Measurements from ENCODE around the genes GCH1, SOCS4 and AP5M1.

- PRO-cap, result no peak
- RAMPAGE, long total RNA, result no peak
Observed at GRCh38 chr14:54776098-54776774, 126.4 kb downstream of the GCH1 start.

- PRO-cap, result unidirectional peak, minus-strand start at chr14:54902826
- RAMPAGE, long total RNA, result no peak
Observed at GRCh38 chr14:54902579-54903522, at the start of gene GCH1. Gene GCH1, minus strand, starts transcription at chr14:54902826.

DNA sequence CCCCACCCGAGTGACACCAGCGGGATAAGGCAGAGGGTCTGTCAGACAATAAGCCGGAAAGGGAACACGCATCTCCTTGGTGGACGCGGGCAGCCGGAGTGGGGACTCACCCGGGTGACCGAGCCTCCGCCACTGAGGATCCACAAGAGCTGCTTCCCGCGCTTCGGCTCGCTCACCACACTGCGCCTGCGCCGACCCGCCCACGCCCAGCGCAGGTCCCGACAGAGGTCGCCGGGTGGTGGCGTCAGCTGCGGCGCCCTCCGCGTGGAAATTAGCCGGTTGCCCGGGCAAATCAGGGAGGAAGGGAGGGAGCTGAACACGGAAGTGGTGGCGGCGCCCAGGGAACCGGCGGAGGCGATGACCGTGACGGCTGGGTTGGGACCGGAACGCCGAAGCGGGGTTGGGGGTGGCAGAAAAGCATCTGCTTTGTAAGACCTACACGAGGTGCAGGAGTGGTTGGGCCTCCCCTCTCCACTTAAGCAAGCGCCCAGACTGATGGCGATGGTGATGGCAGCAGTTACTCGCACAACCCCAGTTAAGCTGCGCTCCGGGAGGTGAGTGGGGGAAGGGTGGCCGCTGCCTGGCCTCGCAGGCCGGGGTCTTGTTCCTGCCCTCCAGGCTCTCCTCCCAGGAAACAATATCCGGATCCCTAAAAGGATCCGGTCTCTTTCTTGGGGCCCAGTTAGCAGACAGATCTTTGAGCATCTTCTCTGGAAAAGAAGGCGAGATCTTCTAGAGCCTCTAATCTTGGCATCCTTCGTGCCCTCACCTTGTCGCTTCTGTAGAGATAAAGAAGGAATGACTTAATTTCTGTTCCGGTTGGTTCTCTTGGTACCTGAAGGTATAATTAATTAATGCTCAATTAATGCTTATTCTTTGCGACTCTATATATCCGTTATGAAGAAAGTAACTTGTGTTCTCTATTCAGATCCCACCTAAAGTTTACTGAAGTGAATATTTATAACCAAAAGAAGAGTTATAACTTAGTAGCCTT lies at the start of gene SOCS4:
Gene SOCS4, plus strand, starts transcription at position 319 of the 994 bp plus-strand sequence.
- PRO-cap, result bidirectional peak, plus-strand start at position 295 of the sequence, minus-strand start at position 182 of the sequence
- RAMPAGE, long total RNA, result start-site peak on the minus strand centred at position 156 of the sequence, 29 bp wide, 41 reads; start-site peak on the plus strand centred at position 347 of the sequence, 65 bp wide, 398 reads

- PRO-cap, result no peak
- RAMPAGE, long total RNA, result no peak
Observed at GRCh38 chr14:55052249-55053017, 986 bp downstream of the MAPK1IP1L start.

DNA sequence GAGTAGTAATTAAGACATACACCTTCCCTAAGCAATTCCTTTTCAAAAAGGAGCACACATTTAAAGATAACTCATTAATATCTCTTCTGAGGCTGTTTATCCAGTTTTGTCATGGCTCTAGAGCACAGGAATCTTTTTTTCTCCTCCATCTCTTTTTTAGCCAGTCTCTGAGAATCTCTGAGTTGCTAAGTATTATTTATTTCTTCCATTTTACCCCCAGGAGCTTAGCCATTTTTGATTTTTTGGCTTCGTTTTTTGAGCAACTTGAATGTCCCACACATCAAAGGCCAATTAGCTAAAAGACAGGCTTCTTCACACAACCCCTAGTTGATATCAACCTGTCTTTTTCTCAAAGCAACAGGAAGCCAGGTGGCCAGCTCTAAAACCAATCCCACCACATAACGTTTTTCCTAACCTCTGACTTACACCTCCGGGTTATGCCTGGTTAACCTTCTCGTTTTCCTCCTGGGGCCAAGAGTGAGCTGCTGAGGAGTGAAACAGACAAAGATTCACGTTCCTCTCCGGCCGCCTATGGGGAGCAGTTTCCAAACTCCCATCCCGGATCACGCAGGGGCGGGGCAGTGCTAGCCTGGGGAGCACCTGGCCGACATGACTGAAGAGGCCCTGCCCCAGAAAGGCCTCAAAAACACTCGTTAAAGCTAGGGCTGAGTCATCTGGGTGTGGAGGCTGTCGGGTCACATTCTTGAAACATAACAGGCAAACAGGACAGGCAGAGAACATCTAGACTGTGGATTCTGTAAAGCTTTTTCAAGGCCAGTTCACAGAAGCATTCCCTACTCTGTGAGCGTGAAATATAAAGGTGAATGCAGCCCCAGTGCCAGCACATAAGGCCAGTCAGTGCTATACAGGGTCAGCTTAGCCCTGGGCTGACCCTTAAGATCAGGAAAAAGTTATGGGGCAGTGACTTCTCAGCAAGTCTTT lies 26.1 kb upstream of the LGALS3 start:
- PRO-cap, result bidirectional peak, plus-strand start at position 711 of the sequence, minus-strand start at position 615 of the sequence
- RAMPAGE, long total RNA, result no peak

GRCh38 chr14:55103657-55104600 lies 25.1 kb upstream of the LGALS3 start:
- PRO-cap, result no peak
- RAMPAGE, long total RNA, result no peak

GRCh38 chr14:55212541-55212966 lies 21.2 kb upstream of the DLGAP5 start:
- PRO-cap, result no peak
- RAMPAGE, long total RNA, result no peak

DNA sequence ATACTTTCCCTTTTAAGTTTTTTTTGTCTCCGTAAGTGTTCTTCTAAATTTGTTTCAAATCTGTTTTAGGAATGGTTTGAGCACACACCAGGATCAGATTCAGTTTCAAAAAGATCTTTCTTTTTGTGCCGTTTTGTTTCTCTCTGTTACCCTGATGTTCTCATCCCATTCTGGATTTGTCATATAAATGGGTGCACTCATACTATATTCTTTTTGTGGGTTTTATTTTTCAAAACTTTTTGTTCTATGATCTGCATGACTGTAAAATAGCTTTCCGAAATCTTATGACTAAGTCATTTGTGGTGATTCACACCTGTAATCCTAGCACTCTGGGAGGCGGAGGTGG lies 59.0 kb downstream of the FBXO34 start:
- PRO-cap, result no peak
- RAMPAGE, long total RNA, result no peak

DNA sequence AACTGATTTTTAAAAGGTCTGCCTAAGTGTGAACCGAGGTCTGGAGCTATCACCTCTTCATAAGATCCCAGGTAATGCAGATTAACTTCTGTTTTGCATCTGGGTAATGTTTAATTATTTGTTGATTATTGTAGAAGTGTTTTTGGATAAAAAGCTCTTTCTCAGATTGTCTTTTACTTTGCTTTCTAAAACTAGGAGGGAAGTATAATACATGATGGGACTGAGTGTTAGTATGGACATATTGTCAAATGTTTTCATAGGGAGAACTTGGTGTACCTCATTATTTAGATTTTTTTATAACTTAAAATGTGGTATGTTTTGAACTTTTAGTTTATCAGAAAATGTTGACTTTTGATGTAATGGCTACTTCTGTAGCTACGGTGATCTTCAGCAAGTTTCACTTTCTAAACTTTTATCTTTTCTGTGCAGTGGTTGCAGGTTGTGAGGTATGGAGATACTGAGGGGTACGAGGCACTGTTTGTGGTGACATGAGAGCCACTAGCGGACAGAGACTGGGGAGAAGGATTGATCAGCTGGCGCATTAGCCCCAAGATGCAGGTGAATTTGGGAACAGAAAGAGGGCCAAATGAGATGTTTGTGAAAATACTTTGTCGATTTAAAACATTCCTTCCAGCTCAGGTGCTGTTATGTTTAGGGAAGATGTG lies 61.3 kb downstream of the FBXO34 start:
- PRO-cap, result no peak
- RAMPAGE, long total RNA, result no peak

GRCh38 chr14:55352078-55352501 lies 59.5 kb downstream of the ATG14 start:
- PRO-cap, result no peak
- RAMPAGE, long total RNA, result no peak

- PRO-cap, result no peak
- RAMPAGE, long total RNA, result no peak
Observed at GRCh38 chr14:55374257-55374558, 37.4 kb downstream of the ATG14 start.

DNA sequence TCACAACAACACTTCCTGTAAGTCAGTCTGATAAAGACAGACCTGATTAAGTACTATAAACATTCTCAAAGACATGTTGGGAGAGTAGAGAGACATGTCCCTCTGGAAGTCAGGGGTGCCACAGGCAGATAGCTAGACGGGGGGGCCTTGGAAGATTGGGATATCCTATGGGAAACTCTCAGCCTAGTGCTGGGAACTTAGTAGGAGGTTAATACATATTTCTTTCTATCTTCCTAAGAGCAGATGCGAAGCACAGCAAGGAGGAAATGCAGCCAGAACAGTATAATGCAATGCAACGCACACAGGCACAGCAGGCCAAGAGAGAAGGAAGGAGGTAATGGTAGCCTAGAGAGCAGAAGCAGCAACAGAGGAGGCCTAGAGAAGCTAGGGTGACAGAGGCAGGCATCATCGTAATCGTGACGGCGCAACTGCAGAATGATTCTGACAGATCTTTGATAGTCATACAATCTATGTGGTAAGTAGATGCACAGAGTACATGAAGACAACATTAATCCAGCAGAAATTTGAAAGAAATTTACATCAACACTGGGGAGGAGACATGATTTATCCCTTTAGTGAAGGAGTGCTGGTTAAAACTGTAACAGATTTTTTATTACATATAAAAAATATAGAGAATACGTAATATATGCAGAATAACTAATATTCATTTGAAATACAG lies 1.7 kb upstream of the PELI2 start:
- PRO-cap, result no peak
- RAMPAGE, long total RNA, result no peak

DNA sequence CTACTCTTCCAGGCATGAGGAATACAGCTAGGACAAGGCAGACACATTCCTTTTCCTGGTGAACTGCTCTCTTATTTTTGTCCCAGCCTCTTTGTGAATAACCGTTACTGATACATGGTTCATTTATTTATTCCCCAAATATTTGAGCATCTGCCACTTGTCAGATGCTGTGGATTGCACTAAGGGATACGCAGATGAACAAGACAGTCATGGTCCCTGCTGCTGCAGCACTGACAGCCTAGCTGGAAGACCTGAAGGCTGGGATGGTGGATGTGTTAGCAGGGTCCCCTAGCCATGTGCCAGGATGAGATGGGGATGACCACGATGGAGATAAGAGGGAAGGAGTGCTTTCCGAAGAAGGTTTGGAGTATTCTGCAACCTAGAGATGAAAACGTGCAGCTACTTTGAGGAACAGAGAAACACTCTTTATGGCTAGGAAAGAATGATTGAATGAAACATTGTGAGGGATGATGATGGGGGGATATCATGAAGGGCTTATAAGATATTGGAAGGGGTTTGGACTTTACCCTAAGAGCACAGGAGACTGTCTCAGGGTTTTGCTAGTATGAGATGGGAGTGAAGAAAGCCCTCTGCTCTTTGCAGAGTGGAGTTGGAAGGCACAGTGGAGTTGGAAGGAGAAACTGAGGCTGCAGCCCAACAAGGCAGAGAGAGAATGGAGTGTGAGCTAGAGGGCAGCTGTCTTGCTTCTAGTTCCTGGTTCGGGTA lies 6.4 kb downstream of the PELI2 start:
- PRO-cap, result no peak
- RAMPAGE, long total RNA, result start-site peak on the plus strand centred at position 283 of the sequence, 212 bp wide, 12 reads

DNA sequence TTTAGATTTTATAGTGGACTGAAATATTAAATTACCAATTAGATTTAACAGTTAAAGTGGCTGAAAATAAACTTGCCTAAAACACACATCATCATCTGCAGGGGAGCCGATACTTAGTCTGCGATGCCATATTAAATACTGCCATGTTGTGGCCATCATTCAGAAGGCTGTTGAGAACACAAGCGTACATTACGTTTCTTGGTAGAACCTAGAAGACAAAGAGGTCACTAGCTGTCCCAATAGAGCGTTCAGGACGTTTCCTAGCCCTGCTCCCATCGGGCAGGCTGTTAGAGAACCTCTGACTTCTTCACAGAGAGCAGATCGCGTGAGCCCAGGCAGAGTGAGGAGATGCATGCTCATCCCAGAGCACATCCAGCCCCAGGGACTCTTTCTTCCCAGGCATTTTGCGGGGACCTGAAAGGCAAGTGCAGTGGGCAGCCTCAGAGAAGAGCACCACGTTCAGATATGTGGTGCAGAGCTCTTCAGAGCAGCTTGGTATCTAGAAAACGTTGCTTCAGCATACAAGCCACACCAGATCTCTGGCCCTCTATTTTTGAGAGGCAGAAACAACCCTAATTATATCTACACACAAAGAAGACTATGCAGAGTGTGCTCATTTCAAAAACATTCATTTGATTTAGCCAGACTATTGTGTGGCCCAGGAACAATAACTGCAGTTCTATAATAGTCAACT lies 153.4 kb downstream of the PELI2 start:
- PRO-cap, result no peak
- RAMPAGE, long total RNA, result start-site peak on the plus strand centred at position 256 of the sequence, 196 bp wide, 9 reads

- PRO-cap, result no peak
- RAMPAGE, long total RNA, result start-site peak on the plus strand at chr14:56646894-56647090, 6 reads
Observed at GRCh38 chr14:56646973-56648171, 67.8 kb downstream of the TMEM260 start.

DNA sequence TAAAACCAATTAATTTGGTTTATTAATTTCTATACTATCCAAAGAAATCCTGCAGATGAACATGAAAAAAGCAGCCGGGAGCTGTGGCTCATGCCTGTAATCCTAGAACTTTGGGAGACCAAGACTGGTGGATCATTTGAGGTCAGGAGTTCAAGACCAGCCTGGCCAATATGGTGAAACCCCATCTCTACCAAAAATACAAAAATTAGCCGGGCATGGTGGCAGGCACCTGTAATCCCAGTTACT lies 44.1 kb downstream of the OTX2 start:
- PRO-cap, result unidirectional peak, plus-strand start at position 65 of the sequence
- RAMPAGE, long total RNA, result no peak

DNA sequence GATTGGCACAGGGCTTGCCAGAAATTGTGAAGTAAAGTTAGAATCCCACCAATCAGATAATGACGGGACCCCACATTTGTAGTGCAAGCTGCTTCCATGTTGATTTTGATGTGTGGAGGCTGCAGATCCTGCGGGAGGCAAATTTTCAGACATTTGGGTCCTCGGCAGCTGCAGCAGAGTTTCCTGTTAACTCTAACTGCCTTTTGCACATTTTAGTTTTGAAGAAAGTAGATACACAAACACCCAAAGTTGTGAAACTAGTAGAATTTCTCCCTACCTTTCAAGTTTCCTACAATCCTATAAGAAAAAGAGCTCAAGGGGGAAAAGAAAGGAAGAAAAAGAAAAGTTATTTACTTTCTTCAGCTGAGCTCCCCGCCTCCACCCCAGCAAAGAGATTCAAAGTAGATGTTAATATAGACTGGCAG lies 3.8 kb downstream of the OTX2 start:
- PRO-cap, result no peak
- RAMPAGE, long total RNA, result no peak

DNA sequence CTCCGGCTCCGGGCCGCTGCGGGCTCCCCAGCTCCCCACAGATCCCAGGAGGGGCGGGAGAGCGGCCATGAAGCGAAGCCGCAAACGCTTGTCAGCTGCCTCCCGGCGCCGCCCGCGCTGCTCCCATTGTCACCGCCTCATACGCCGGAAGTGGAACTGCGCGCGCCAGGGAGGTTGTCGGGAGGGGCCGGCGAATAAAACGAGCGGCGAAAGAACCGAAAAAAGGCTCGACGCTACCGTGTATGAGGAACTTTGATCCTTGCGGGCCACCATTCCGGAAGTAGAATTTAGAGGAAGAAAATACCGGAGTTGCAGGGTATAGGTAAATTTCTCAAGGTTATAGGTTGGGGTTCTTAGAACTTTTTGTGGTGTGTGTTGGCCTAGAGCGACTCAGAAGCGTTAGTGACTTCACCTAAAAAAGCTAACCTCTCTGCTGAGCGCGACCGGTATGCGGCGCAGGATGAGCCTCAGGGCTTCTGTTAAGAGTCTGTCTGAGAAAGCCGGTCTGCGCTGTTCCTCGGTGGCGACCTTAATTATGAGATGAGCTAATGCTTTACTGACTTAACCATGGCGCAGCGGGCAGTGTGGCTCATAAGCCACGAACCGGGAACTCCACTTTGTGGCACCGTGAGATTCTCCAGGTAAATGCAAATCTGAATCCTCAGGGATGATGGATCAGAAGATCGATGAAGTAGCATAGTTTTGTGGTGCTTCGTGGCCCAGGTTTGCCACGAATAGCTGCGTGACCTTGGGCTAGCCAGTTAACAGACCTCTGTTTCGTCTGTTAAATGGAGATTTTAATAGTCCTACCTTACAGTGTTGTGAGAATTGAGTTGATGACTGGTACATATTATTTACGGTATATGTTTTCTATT lies at the start of gene AP5M1:
Gene AP5M1, plus strand, starts transcription at position 224 of the 875 bp plus-strand sequence.
- PRO-cap, result bidirectional peak, plus-strand start at position 155 of the sequence, minus-strand start at position 141 of the sequence
- RAMPAGE, long total RNA, result start-site peak on the minus strand centred at position 109 of the sequence, 61 bp wide, 1,038 reads; start-site peak on the plus strand centred at position 262 of the sequence, 171 bp wide, 419 reads

DNA sequence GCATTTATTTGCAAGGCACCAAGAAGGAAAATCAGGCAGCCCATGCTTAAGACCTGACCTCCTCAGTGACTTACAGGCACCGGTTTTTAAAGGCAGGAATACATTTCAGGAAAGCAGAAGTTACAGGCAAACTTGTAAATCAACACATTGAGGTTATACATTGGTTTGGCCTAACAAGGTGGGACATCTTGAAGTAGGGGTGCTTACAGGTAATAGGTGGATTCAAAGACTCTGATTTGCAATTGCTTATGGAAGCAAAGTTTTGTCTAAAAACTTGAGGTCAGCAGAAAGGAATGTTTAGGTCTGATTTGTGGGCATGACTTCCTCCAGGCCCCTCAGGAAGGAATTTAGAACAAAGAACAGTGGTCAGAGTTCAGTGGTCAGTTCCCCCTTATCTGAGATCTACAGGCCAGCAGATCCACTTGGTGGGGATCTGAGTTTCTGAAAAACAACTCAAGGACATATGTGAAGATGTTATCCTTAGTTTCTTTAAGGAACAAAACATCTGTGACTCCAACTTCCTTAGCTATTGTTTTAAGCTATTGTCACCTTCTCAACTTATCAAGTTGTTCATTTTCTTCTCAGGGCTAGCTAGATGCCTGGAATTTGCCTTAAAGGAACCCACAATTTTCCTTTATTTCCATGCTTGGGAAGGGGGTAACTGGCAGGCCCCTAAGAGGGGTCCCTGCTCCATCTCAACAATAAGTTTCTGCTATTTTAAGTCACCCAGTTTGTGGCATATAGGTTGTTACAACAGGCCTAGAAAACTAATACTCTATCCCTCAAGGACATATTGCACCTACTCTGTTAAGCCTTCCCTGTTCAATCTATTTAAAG lies 28.0 kb upstream of the NAA30 start:
- PRO-cap, result no peak
- RAMPAGE, long total RNA, result no peak

GRCh38 chr14:57987453-57987986 lies 121.6 kb upstream of the SLC35F4 start:
- PRO-cap, result no peak
- RAMPAGE, long total RNA, result no peak

All from vagina (tissue), 1 donor.